ENCODE measurements around the gene CCDC6.

- PRO-cap, result no peak
- RAMPAGE, long total RNA, 3 experiments, result no peak in any of the 3 experiments
These were observed 168.4 kb downstream of the PRKG1 start for GRCh38 chr10:51242464-51243342.

DNA sequence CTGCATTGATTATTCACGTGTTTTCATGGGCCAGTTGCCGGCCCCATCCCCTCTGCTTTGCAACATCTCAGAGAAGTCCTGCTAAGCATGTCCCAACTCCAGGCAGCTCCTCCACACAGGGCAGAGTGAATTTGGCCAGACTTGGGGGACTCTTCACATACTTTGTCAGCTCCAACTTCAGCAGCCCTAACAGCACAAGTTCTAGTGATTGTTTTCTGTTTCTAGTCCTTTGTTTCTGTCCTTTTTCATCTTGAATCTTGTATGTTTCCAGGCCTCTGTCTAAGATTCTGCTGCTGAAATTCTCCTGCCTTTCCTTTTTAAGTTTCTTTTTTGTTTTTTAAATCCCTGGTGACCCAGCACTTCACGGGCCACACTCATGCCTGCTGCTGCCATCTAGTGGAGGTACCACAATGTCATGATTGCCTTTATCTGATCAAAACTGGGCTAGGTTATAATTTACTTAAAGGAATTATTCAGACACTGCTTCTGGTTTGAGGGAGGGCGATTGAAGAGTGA lies 276.9 kb downstream of the CSTF2T start:
- PRO-cap, result no peak
- RAMPAGE, long total RNA, 3 experiments, result no peak in any of the 3 experiments

DNA sequence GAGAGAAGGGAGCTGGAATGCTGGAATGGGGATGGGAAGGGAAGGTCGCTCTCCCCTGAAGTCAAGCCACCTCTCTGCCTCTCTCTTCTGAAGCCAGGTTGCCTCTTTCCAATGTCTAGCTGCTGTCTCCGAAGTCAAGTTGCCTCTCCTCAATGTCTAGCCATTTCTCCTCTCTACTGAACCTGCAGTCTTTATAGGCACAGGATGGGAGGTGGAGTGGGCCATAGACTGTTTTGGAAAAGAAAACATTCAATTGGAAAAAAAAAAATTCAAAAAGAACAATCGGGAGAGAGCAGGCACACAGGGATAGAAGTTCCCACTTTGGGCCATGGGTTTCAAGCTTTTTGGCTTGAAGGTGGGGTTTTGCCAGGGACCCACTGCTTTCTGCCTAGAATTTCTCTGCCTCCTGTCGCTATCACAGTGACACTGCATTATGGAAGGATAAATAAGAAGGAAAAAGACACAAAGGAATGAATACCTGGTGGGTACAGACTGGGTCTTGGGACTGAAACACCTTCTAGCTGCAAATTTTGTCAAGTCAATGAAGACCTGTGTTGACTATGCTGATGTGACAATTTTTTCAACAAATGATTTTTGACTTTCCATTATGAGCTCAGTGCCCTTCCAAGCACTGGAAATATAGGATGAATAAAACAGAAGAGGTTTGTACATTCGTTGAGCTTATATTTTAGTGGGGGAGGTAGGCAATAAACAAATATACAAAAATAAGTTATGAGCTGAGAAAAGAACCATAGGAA lies 183.0 kb downstream of the CSTF2T start:
- PRO-cap, result no peak
- RAMPAGE, long total RNA, 3 experiments, result no peak in any of the 3 experiments

- PRO-cap, result no peak
- RAMPAGE, long total RNA, 3 experiments, result no peak in any of the 3 experiments
These were observed 695 bp upstream of the CSTF2T start for GRCh38 chr10:51700164-51700416.

DNA sequence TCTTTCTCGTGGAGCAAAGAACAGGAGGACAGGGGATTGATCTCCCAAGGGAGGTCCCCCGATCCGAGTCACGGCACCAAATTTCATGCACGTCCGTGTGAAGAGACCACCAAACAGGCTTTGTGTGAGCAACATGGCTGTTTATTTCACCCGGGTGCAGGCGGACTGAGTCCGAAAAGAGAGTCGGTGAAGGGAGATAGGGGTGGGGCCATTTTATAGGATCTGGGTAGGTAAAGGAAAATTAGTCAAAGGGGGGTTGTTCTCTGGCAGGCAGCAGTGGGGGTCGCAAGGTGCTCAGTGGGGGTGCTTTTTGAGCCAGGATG lies 275.1 kb upstream of the DKK1 start:
- PRO-cap, result no peak
- RAMPAGE, long total RNA, 3 experiments, result no peak in any of the 3 experiments

- PRO-cap, result no peak
- RAMPAGE, long total RNA, 3 experiments, result no peak in any of the 3 experiments
These were observed 2.6 kb upstream of the MBL2 start for GRCh38 chr10:52775217-52775628.

- PRO-cap, result no peak
- RAMPAGE, long total RNA, 3 experiments, result no peak in any of the 3 experiments
These were observed 228.2 kb upstream of the MBL2 start for GRCh38 chr10:53000709-53001237.

GRCh38 chr10:57066881-57067253 lies 705.8 kb upstream of the ZWINT start:
- PRO-cap, result no peak
- RAMPAGE, long total RNA, 3 experiments, result no peak in any of the 3 experiments

DNA sequence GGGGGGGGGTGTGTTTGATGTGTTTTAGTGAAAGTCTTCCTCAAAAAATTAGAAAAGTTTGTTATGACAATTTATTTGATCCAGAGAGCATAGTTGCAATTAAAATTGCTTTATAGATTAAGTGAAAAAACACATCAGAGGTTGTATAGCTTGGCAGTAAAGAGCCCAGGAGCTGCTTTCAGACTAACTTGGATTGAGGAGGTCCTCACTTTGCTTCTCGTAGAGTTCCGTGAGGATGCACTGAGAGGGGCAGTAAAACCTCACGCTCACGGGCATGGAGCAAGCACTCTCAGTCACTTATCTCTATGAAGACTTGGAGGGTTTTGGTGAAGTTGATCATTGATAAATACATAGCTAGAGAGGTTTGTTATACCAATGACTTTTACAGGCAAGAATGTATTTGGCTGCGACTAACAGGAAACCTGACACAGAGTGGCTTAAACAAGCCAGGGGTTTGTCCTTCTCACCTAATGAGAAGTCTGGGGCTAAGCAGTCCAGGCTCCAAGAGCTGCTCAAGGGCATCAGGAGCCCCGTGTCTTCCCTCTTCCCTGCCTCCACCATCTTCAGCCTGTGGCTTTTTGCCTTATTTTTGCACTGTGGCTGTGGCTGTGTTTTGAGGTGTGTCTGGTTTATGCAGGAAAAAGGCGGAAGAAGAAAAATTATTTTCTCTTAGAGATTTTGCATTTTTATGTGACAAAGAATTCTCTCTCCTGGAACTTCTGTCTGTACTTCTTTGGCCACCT lies 6.1 kb downstream of the BICC1 start:
- PRO-cap, result no peak
- RAMPAGE, long total RNA, 3 experiments, result no peak in any of the 3 experiments

- PRO-cap, result no peak
- RAMPAGE, long total RNA, 3 experiments, result no peak in any of the 3 experiments
These were observed 139.0 kb upstream of the PHYHIPL start for GRCh38 chr10:59037437-59037869.

DNA sequence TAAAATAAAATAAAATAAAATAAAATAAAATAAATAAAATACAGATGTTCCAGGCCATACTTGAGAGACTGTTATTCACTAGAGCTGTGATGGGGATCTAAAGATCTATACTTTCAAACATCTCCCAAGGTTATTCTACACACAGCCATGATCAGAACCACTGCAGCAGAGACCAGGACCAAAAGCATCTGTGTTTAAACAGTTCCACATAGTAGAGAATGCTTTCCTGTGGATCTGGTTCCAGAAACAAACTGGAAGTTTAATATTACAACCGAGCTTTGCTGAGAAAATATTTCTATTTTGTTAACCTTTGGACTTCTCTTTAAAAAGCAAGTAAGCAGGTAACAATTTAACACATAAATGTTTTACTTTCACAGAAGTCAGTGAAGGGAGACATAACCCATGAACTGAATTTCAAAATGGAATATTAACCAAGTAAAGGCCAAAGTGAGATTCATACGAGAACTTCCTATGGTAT lies 98.7 kb upstream of the PHYHIPL start:
- PRO-cap, result no peak
- RAMPAGE, long total RNA, 3 experiments, result no peak in any of the 3 experiments

GRCh38 chr10:59322762-59323342 lies 39.5 kb downstream of the FAM13C start:
- PRO-cap, result no peak
- RAMPAGE, long total RNA, 3 experiments, result no peak in any of the 3 experiments

- PRO-cap, result no peak
- RAMPAGE, long total RNA, 3 experiments, result no peak in any of the 3 experiments
These were observed 132.6 kb downstream of the SLC16A9 start for GRCh38 chr10:59576984-59577485.

DNA sequence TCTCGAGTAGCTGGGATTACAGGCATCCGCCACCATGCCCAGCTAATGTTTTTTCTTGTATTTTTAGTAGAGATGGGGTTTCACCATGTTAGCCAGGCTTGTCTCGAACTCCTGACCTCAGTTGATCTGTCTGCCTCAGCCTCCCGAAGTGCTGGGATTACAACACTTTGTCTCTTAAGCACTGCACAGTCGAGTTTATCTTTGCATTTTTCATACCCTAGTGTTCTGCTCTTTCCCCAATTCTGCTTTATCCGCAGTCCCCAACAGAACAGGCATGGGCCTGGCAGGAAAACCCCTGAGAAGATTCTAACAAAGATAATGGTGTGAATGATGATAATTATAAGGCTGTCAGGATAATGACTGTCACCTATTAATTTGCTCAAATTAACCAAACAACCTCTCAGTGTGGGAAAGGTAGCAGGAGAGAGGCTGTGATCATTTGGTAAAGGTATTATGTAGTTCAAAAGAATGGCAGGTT lies 10.8 kb downstream of the SLC16A9 start:
- PRO-cap, result no peak
- RAMPAGE, long total RNA, 3 experiments, result no peak in any of the 3 experiments

GRCh38 chr10:59906089-59907096 lies at the start of gene CCDC6:
Gene CCDC6, minus strand, starts transcription at chr10:59906556.
- PRO-cap, result bidirectional peak, plus-strand start at chr10:59906559, minus-strand start at chr10:59906494; bidirectional peak, plus-strand start at chr10:59906646, minus-strand start at chr10:59906615; bidirectional peak, plus-strand start at chr10:59906743, minus-strand start at chr10:59906742
- RAMPAGE, long total RNA, 3 experiments, result start-site peak on the minus strand in 2 of 3 experiments, at chr10:59906148-59906498 at its widest, 34 to 36 reads per replicate

DNA sequence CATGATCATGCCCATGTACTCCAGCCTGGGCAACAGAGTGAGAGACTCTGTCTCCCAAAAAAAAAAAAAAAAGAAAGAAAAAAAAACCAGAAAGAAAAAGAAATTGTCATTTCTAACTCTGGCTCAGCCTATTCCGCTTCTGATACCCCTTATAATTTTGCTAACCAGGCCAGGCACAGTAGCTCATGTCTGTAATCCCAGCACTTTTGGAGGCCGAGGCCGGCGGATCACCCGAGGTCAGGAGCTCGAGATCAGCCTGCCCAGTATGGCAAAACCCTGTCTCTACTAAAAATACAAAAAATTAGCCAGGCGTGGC lies 213.4 kb downstream of the ANK3 start:
- PRO-cap, result no peak
- RAMPAGE, long total RNA, 3 experiments, result no peak in any of the 3 experiments

- PRO-cap, result no peak
- RAMPAGE, long total RNA, 3 experiments, result no peak in any of the 3 experiments
These were observed 152.6 kb downstream of the ANK3 start for GRCh38 chr10:60236807-60237756.

DNA sequence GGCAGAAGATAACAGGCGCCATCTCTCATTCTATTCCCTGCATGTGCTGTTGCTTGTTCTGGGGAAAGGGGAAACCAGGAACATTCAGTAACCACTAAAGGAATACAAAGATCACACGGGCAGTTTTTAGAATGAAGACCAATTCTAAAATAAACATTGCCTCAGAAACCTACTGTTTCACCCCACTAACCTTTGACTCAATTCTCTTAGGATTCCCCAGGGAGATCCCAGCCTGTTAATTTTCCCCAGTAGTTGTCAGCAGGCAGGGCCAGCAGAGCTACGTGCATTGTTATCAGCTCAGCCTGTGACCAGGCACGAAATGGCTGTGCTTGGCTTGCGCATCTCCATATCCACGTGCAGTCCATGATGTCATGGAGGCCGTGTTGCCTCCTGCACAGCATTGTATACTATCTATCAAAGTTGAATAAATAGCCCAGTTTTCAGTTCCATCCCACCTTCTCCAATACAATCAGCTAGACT lies 36.0 kb downstream of the ANK3 start:
- PRO-cap, result no peak
- RAMPAGE, long total RNA, 3 experiments, result no peak in any of the 3 experiments

GRCh38 chr10:60426054-60426830 lies 36.6 kb upstream of the ANK3 start:
- PRO-cap, result no peak
- RAMPAGE, long total RNA, 3 experiments, result no peak in any of the 3 experiments

DNA sequence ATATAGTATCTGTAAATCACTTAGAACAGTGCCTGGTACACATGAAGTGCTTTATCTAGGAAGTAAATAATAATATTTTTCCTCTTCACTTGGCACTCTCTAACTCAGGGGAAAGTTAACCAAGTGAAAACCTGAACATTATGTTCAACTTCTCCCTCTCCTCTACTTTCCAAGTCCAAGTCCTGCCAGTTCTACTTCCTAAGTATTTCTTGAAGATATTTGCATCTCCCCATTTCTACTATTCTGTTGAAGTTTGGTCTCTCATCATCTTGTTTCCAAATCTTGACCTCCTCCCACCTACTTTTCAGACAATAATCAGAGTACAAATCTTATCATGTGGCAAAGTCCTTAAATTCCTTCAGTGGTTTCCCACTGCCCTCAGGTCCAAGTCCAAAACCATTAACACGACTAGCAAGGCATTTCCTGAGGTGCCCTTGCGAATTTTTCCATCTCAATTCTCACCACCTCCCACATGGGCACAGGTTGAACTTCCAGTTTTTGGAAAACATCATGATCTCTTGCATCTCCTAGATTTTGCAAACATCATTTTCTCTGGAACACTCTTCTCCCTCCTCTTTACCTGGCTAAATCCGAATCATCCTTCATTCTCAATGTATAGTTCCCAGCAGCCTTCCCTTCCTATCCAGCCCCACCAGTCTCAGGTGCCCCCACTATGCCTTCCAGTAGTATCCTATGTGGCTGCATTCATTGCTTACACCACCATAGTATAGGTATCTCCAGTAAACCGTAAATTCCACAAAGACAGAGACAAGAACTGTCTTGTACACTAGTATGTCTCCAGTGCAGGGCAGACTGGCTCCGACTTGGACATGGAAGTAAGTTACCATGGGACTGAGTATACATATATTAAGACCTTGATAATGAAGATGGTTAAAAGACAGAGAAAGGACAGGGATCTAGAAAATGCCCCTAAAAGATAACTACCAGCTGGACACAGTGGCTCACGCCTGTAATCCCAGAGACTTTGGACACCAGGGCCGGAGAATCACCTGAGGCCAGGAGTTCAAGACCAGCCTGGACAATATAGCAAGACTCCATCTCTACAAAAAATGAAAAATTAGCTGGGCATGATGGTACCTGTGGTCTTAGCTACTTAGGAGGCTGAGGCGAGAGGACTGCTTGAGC lies 97.0 kb upstream of the CDK1 start:
- PRO-cap, result no peak
- RAMPAGE, long total RNA, 3 experiments, result no peak in any of the 3 experiments

All from tibial nerve (tissue), 3 donors.